ENCODE results near the genes SPRYD4, PRIM1, RDH16 and GPR182.

DNA sequence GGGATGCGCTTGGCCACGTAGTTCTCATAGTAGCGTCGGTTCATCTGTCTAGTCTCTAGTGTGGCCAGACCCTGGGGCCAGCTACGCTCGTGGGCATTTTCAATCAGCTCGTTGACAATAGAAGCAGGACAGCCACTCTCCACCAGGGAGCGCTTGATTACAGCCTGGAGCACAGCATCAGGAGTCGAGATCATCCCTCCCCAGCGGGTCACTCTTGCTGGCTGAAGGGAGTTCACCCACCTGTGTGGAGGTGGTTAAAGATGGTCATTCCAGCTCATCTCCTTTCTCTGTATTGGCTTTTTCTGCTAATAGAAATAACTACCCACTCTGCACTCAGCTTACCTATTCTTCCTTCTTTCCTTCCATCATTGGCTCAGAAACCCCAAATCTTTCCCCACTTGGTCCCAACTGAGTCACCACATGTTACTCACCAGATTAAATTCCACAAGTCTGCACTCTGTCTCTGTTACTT lies 15.1 kb downstream of the RNF41 start:
- PRO-cap: no peak
- RAMPAGE, long total RNA: no peak

GRCh38 chr12:56462473-56463064 lies 5.8 kb upstream of the SPRYD4 start:
- PRO-cap: no peak
- RAMPAGE, long total RNA: no peak

GRCh38 chr12:56468320-56468723 lies at the start of gene SPRYD4:
Gene SPRYD4 (plus strand): TSS chr12:56468578.
- PRO-cap: bidirectional peak, plus-strand start at chr12:56468582, minus-strand start at chr12:56468438
- RAMPAGE, long total RNA: no peak

DNA sequence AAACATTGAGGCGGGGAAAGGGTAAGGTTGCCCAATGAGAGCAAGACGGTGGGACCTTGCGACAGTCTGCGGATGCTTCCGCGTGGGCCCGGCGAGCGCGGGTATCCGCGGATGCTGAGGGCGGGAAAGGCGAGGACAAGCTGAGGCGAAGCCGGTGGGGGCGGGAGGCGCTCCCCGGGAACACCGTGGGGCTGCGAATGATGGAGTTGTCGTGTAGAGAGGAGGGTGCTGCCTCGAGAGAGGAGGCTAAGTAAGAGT lies 429 bp upstream of the GLS2 start:
- PRO-cap: no peak
- RAMPAGE, long total RNA: no peak

GRCh38 chr12:56541676-56541900 lies 20.0 kb downstream of the RBMS2 start:
- PRO-cap: no peak
- RAMPAGE, long total RNA: no peak

GRCh38 chr12:56598660-56599459 lies 31.3 kb downstream of the BAZ2A start:
- PRO-cap: no peak
- RAMPAGE, long total RNA: no peak

DNA sequence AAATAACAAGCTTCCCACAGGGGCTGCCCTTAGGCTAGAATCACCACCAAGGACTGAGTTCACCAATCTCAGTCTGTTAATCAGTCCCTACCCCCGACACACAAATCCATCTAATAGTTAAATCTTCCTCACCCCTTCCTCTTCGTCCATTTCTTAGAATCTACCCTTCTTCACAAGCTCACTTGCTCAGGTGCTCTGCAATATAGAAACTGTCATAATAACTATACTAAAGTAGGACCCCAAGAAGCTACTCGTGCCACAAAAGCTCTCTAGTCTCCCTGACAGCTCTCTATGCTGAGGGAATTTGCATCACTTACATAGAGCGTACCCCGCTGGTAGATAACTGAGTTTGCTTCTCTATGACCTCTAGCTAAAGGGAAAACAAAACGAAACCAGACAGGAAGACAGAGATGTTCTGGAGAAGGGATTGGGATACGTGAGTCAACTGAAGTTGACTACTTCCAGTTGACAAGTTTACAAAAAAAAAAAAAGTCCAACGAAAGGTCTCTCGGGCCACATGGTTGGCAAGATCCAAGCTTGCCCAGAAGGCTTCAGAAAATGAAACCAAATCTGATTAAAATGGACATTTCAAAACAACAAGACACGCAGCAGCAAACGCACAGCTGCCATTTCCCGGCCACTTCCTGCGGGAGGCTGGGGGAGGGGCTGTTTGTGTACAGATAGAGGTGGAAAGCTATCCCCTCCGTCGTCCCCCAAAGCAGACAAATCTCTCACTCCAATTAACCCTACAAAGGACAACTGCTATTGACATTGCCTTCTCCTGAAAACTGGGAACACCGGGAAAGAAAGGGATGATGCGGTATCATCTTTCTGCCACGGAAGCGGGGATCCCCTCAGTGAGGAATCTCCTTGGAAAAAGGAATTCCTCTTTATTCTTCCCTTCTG lies 1.3 kb downstream of the BAZ2A start:
- PRO-cap: no peak
- RAMPAGE, long total RNA: no peak

GRCh38 chr12:56642259-56642934 lies 3.4 kb downstream of the ATP5F1B start:
- PRO-cap: no peak
- RAMPAGE, long total RNA: no peak

DNA sequence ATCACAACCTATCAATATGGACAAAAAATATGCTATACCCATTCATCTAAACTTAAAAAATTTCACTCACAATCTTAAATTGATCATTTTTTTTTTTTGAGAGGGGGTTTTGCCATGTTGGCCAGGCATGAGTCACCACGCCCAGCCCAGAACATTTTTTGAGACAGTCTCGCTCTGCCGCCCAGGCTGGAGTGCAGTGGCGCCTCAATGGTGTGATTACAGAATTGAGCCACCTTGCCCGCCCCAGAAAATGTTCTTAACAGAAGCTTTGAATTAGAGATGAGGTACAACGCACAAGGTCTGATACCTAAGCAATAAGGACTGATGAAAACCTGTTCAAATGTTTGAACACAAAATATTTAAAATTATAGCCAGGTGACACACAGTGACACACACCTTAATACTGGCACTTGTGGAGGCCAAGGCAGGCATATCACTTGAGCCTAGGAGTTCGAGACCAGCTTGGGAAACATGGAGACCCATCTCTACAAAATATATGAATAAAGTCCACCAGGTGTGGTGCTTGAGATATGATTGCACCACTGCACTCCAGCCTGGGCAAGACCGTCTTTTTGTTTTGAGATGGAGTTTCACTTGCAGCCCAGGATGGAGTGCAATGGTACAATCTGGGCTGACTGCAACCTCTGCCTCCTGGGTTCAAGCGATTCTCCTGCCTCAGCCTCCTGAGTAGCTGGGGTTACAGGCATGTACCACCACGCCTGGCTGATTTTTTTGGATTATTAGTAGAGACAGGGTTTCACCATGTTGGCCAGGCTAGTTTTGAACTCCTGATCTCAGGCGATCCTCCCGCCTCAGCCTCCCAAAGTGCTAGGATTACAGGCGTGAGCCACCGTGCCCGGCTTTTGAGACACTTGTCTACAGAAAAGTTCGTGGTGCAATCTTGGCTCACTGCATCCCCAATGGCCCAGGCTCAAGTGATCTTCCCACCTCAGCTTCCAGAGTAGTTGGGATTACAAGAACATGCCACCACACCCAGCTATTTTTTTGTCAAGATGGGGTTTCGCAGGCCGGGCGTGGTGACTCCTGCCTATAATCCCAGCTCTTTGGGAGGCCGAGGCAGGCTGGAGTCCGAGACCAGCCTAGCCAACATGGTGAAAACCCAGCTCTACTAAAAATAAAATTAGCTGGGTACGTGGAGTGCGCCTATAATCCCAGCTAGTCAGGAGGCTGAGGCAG lies 16.2 kb upstream of the ATP5F1B start:
- PRO-cap: no peak
- RAMPAGE, long total RNA: no peak

GRCh38 chr12:56751725-56752628 lies at the start of gene PRIM1:
Gene PRIM1 (minus strand): TSS chr12:56752323.
- PRO-cap: bidirectional peak, plus-strand start at chr12:56752106, minus-strand start at chr12:56751603
- RAMPAGE, long total RNA: start-site peak on the plus strand at chr12:56752452-56752482, 19 and 8 reads in 2 replicates

DNA sequence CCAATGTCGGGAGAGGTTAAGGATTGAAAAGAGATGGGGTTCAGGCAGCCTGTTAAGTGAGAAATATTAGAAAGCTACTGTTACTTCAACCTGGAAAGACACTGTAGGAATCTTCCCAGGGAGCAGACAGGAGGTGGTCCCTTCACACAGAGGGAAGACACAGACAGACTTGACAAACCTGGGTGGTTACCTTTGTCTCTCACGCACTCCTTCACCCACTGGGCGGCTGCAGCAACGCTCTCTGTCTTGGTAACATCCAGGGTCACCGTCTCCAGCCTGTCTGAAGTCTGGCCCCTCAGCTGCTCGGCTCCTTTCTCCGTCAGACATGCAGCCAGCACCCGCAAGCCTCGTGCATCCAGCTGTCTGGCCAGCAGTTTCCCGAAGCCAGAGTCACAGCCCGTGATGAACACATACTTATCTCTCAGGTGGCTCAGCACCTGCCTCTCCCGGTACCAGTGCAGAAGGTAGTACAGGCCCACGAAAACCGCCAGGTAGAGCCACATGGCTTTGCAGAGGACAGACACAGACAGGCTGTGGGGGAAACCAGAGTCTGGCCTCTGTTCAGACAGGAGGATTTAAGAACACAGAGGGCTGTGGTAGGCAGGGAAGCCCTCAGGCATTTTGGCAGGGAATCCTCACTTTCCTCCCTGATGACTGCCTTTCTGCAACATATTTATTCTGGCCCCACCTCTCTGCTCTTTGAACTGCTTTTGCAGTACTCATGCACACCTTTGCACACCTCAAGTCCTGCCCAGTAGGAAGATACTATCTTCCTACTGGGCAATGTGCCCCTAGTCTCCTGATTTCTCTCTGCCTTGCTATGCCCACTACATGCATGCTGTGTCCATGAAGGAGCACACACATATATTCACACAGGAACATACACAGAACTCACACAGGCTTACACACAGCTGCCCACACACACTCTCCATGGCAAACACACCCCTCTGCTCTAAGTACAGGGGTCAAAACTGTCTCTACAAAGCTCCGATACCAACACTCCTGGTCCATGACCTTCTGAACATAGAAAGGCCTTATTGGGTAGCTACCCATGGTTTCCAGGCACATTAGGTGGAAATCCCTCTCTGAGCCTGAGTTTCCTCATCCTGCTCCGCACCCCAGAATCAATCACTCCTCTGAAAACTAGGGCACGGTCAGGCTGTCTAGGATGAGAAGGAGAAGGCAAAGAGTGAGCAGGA lies at the start of gene RDH16:
TSS of gene RDH16 (minus strand) at position 649 of the 1,199 bp plus-strand sequence.
- PRO-cap: no peak
- RAMPAGE, long total RNA: no peak

GRCh38 chr12:56987475-56987942 lies 6.8 kb upstream of the GPR182 start:
- PRO-cap: no peak
- RAMPAGE, long total RNA: no peak

DNA sequence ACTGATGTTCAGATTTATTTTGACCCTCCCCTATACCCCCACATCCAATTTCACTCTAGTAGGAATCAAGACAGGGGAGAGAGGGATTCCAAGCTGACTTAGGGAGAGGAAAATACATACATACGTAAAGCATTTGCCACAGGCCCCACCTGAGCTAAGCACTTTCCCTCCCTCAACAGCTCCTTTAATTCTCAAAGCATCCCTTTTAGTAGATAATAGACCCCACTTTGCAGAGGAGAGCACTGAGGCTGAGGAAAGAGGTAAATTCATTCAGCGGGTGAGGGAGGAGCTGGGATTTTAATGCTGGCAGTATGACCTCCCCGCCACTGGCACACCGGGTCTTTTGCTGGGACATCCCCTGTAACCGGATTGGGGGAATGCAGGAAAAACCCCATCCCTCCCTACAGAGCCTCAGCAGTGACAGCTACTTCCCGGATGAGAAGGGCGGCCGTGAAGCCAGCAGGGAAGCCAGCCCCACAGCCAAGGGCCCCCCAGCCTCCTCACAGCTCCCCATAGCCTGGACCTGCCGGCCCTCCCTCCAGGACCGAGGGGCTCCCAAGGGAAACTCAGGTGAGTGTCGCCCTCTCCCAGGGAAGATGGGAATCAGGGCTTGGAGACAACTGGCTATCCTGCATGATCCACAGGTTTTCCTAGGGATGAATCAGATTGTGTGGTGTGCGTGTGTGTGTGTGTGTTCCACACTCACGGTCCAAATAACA lies at the start of gene GPR182:
TSS of gene GPR182 (plus strand) at position 414 of the 719 bp plus-strand sequence.
- PRO-cap: no peak
- RAMPAGE, long total RNA: no peak

- PRO-cap: no peak
- RAMPAGE, long total RNA: no peak
These were observed 10.7 kb upstream of the TAC3 start for GRCh38 chr12:57026886-57027612.

DNA sequence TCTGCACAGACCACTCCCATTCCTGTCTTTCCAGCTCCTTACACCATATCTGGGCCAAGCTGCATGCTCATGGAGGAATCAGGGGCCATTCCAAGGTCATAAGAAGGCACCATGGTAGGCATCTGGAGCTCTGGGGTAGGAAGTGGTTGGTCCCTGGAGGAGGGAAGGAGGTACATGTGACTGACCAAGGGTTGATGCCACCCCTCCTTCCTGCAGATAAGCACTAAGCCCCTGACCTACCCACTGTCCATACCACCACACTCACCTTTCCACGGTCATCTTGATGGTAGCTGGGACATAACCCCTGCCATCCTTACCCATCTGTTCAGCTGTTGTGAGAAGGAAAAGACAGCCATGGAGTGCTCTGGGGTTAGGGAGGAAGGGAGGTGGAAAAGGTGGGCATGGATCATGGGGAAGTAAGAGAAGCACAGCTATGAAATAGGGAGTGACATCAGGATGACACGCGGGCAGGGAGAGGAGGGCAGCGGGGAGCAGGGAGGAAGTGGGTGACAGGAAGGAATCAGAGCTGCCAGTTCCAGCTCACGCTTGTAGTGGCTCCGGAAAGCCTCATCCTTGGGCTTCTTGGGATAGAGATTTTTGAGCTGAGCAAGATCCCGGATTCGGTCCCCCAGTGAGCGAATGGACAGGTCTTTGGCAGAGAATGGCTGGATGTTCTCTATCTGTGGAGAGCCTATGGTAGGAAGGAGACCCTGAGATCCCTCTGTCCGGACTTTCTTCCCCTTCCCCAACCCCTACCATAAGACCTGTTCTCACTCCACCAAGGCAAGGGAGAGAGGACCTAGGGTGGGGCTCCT lies 10.0 kb downstream of the NAB2 start:
- PRO-cap: no peak
- RAMPAGE, long total RNA: no peak

- PRO-cap: no peak
- RAMPAGE, long total RNA: no peak
These were observed 1.7 kb downstream of the STAT6 start for GRCh38 chr12:57109295-57109967.

DNA sequence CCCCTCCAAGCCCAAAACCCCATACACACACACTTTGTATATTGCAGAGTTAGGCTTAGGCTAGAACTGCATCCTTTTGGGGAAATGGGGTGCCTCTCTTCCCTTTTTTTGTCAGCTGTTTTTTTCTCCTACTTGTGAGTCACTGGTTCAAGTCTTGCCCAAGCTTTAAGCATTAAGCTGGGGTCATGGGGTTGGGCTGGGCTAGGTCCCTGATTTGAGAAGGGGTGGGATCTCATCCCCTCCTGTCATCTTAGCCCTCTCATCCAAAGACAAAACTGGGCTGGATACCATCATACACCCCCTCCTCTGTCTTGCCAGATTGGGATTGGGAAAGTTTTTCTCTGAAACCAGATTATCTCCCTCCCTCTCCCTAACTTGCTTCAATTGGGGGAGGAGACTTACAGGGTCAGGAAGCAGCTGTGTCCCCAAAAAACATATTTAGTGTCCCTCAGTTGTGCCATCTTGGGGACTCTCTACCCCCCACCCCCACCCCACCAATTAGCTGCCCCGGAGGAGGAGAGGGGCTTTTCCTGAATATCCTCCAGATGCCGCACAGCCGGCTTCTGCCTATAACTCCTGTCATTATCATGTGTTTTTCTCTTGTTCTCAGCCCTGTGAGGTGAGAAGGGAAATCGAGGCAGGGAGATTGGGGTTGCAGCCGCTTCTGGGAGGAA lies 1.8 kb downstream of the LRP1 start:
- PRO-cap: no peak
- RAMPAGE, long total RNA: no peak

DNA sequence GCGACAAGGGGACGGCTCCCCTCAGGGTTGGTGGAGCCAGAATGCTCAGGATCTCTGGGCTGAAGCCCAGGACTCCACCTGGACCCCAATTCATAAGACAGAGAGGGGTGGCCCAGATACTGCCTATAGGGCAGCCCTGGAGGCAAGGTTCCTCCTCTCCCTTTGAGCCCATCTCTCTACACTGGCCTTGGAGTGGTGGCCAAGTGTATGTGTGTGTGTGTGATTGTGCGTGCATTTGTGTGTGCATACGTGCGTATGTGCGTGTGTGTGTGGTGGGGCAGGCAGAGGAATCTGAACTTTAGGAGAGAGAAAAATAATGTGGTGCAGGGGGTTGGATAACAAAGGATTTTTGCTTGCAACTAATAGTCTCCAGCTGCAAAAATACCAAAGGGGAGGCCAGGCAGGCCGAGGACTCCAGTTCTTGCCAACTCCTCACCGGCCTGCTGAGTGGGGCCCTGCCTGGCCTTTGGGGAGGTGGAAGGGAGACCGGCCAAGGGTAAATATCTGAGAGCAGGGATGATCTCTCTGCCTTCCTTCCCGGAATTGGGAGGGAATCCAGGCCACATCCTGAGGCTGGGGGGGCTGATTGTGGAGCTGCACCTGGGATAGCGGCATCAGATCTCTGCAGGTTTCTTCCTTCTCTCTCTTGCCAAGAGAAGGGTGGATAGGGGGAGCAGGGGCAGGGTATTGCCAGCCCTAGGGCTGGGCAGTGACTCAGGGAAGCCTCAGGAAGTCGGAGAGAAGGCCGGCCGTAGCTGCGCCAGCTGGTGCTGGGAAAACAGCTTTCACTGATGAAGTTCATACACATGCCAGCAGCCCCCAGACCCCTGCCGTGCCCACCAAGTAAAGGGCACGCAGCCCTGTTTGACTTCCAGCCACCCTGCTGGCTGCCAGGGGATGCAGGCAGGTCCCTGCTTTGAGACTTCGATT lies 23.5 kb downstream of the LRP1 start:
- PRO-cap: no peak
- RAMPAGE, long total RNA: no peak

DNA sequence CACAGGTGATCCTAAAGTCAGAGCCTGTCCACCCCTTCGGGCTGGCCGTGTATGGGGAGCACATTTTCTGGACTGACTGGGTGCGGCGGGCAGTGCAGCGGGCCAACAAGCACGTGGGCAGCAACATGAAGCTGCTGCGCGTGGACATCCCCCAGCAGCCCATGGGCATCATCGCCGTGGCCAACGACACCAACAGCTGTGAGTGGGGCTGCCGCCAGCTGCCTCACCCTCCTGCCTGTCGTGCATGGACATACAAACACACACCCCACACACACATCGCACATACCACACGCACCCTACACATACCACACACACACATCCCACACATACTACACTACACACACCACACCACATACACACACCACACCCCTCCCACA lies 25.3 kb upstream of the NXPH4 start:
- PRO-cap: no peak
- RAMPAGE, long total RNA: no peak

DNA sequence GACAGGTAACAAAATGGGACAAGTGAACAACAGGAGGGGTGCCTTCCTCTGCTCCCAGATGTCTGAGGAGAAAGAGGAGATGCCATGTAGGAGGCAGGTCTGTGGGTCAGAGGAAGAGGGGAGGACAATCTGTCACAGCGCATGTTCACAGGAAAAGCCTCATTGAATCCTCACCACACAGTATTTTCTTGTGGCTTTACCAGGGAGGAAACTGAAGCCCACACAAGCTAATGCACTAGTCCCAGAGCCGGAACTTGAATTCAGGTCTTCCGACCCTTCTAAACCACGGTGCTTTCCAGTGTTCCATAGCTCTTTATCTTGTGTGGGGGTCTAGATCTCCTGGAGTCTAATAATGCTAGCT lies 489 bp upstream of the SHMT2 start:
- PRO-cap: no peak
- RAMPAGE, long total RNA: no peak